Measurements from ENCODE around the genes OR52K2, OR52M1, OR51F1, OR52B6, TRIM22, OR56B1, OR52N2, OR56B4, CNGA4, CAVIN3 and TIMM10B.

DNA sequence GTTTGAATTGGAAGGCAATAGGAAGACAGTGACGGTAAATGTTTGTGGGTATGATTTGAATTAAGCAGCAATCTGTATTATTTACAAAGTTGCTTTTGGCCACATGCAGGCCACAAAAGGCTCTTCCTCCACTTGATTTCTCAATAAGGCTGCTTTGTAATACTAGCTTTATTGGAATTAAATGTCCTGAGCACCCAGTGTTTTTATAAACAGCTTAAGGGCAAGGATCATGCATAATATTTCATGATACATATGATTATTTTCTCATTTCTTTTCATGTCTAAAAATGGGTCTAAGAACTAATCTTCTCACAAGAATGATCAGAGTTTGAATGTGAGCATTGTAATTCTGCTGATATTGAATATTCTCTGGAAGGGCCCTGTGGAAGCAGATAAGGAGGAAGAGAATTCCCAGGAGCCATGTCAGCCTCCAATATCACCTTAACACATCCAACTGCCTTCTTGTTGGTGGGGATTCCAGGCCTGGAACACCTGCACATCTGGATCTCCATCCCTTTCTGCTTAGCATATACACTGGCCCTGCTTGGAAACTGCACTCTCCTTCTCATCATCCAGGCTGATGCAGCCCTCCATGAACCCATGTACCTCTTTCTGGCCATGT, at the start of gene OR52K2:
Gene OR52K2, plus strand, starts transcription at position 375 of the 621 bp plus-strand sequence.
- PRO-cap, 4 experiments: no peak in any of the 4 experiments
- RAMPAGE, long total RNA, 2 experiments: no peak in any of the 2 experiments

- PRO-cap, 4 experiments: no peak in any of the 4 experiments
- RAMPAGE, long total RNA, 2 experiments: no peak in any of the 2 experiments
Measured at GRCh38 chr11:4544826-4545452, at the start of gene OR52M1. OR52M1 (plus strand) TSS chr11:4545191.

DNA sequence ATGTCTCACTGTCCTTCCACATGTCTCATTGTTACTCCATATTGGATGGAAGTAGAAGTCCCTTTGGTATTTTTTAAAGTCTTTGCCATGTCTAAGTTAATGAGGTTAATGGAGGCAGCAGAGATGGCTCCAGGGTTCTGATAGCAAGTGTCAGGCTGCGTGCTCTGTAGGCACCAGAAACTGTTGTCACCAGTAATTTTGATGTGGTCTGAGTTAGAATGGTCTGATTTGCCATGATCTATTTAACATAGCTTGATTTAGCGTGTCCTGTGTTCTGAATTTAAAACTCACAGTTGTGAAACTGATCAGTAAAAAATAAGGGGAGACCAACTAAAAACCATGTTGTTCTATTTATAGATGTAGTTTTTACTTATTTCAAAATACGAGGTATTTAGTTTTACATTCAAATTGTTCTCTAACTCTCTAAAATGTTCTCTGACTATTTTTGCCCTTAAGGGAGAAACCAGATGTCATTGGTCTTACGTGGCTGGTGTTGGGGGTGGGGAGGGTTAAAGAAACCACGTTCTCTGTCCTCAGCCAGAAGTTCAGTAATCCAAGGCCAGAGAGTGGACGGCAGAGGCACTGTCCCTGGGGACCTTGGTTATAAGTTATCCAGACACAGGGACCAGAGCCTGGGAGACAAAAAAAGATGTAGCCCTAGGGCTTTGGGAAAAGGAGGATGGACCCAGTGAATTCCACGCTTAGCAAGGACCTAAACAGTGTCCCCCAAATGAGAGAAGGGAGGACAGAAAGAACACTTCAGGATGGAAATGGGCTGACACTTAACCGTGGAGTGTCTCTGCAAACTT, 849 bp upstream of the OR51E1 start:
- PRO-cap, 4 experiments: no peak in any of the 4 experiments
- RAMPAGE, long total RNA, 2 experiments: no peak in any of the 2 experiments

DNA sequence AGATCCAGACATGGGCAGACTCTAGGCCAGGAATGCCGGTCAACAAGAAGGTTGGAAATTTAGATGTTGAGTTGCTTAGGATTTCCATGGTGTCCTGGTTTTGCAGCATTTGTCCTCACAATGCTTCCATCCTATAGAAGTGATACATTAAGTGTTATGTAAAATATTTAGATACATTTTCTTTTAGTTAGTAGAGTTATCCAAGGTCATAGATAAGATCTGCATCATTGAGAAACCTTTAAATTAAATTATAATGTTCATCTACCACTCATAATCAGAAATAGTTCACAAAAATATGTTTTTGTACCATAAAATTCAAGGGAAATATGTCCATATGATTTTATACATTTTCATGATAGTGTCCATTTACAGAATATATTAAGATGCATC, at the start of gene OR51F1:
Gene OR51F1, minus strand, starts transcription at position 109 of the 390 bp plus-strand sequence.
- PRO-cap, 4 experiments: no peak in any of the 4 experiments
- RAMPAGE, long total RNA, 2 experiments: no peak in any of the 2 experiments

DNA sequence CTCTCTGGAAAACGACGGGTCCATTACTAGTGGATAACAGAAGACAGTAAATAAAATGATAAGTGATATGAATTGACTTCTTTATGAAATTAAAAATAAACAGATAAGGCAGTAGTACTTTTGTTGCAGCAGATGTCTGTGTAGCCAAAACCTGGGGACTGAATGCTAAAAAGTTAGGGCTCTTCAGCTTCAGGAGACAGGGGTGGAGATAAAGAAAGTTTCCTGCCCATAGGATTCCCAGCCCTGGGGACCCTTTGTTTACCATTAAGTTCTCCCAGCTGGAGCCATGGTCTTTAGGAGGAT, 169 bp upstream of the OR51M1 start:
- PRO-cap, 4 experiments: no peak in any of the 4 experiments
- RAMPAGE, long total RNA, 2 experiments: no peak in any of the 2 experiments

- PRO-cap, 4 experiments: no peak in any of the 4 experiments
- RAMPAGE, long total RNA, 2 experiments: no peak in any of the 2 experiments
Measured at GRCh38 chr11:5488730-5489193, 277 bp downstream of the OR52D1 start.

GRCh38 chr11:5580539-5581164, at the start of gene OR52B6:
OR52B6 (plus strand) TSS chr11:5580877.
- PRO-cap, 4 experiments: no peak in any of the 4 experiments
- RAMPAGE, long total RNA, 2 experiments: no peak in any of the 2 experiments

DNA sequence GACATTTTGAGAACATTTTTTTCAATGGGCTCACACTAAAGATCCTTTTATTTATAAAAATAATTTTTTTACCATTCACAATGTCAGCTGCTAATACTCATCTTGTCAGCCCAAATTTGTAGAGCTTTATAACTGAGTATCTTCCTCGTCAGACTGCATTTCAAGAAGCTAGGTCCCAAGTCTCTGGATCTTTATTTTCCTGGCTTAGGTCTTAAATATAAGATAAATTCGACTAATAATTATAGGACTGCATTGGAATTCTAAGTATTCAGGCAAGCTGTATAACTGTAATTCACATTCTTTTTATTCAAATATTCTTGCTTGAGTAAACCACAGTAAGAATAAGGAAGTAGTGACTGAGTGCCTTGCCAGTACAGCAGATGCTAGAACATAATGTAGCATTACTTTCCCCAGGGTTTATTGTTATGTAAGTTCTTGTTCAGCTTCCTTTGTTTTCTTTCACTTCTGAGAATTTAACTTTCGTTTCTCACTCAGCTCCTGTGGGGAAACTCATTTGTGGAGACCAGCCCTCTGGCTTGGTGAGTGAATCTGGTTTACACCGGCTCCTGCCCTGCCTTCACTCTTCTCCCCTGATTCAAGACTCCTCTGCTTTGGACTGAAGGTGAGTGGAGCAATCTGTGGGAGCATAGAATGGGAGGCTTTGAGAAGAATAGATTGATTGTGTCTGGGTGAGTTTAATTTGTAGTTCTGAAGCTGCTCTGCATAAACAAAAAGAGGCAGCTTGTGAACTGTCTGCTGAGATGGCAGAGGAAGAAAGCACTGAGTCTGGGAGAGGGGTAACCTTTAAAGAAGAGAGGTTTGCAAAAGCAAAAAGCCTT, at the start of gene TRIM22:
Gene TRIM22, plus strand, starts transcription at position 513 of the 839 bp plus-strand sequence.
- PRO-cap, 4 experiments: peak in 4 of 4 experiments; most common plus-strand start position 503 of the sequence (in 2); most common minus-strand start position 382 of the sequence (in 4)
- RAMPAGE, long total RNA, 2 experiments: start-site peak on the plus strand in 1 of 2 experiments, centred at position 533 of the sequence, 42 reads per replicate

DNA sequence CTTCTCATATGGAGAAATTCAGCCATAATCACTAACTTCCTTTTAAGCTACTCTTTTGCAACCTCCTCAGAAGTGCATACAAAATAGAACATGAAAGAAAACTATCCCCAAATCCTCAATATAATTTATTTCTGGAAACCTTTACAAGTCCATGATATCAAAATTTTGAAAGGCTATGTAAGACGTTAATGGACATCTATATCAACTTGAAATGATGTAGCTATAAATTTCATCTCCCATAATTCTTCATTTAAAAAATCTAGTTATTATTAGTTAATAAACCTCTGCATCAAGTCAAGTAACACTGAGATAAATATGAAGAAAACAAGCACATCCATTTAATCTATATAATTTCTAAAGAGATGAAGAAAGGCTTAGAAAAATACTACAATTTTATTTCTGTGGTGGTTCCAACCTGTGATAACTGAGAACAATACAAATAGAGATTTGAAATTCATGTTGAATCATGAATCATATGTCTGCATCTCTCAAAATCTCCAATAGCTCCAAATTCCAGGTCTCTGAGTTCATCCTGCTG, at the start of gene OR56B1:
Gene OR56B1, plus strand, starts transcription at position 398 of the 538 bp plus-strand sequence.
- PRO-cap, 4 experiments: no peak in any of the 4 experiments
- RAMPAGE, long total RNA, 2 experiments: no peak in any of the 2 experiments

DNA sequence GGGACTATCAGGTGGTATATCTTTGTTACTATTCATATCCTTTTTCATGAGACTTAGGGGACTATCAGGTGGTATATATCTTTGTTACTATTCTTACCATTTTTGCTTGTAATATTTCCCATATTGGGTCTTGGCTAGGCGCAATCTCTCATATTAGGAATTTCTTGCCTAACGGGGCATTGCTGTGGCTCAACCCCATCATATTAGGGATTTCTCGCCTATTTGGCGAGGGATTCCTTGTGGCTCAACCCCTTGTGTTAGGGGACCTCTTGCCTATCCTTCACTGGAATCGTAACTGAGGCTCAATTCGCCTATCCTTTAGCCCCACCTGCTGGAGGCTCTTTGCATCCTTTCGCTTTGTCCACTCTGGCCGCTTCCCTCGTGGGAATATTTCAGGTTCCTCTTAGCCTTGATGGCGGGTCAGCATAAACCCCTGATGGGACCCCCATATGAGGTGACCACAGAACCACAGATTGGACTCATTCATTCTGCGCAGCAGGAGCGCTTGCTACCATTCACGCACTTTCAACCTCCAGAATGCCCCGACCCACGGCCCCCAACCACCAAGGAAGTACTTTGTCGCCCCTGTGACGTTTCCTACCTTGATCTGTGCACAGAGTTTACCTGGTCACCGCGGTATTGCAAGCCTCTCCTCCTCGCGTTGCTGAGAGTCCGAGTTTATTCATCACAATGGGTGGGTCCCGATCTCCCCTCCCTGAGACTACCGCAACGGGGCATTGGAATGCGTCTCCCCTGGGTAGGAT, at the start of gene OR52N2:
Gene OR52N2, plus strand, starts transcription at position 627 of the 764 bp plus-strand sequence.
- PRO-cap, 4 experiments: no peak in any of the 4 experiments
- RAMPAGE, long total RNA, 2 experiments: no peak in any of the 2 experiments

DNA sequence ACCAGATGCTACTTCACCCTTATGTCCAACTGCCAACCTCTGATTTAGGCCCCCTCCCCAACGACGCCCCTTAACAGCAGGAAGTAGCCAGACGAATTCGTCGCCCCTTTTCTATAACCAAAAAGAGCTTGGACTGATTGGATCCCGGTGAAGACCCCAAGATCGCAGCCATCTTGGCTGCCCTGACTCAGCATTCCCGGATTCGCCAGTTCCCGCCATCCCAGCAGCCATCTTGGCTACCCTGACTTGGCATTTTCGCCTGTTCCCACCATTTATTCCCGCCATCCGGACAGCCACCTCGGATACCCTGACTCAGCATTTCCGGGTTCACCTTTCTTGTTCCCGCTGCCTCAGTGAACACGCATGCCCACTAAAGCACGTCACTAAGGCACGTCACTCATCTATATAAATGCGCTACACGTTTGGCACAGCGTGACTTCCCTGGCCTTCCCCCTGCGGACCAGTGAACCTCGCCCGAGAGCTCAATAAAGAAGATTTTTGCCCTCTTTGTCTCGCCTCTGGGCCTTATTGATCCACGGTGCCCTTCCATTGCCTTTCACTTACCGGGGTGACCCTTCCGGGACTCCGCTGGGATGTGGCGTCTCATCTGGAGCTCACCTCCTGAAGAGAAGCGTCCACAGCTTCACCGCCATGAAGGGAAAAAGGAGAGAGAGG, 4.1 kb upstream of the OR56A3 start:
- PRO-cap, 4 experiments: no peak in any of the 4 experiments
- RAMPAGE, long total RNA, 2 experiments: no peak in any of the 2 experiments

- PRO-cap, 4 experiments: no peak in any of the 4 experiments
- RAMPAGE, long total RNA, 2 experiments: no peak in any of the 2 experiments
Measured at GRCh38 chr11:6107377-6107901, at the start of gene OR56B4. OR56B4 (plus strand) TSS chr11:6107684.

GRCh38 chr11:6185188-6185435, 13.9 kb upstream of the OR52W1 start:
- PRO-cap, 4 experiments: no peak in any of the 4 experiments
- RAMPAGE, long total RNA, 2 experiments: no peak in any of the 2 experiments

DNA sequence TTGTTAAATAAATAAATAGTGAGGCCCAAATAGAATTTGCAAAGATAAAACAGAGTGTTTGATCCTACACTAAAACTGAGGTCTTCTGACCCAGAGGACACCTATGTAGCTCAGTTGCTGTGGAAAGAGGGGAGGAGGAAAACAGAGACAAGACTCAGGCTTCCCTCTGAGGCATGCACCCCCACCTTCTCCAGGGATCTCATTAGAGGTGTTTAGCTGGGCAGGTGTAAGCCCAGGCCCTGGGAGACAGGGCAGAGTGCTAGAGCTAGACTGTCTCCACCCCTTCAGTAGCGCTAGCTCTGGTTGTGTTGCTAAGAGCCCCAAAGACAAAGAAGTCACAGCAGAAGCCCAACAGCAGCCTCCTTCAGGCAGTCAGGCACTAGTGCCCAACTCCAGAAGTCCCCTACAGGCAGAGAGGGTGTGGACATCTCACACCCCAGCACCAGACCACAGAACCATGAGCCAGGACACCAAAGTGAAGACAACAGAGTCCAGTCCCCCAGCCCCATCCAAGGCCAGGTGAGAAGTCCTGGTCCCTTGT, at the start of gene CNGA4:
Gene CNGA4, plus strand, starts transcription at position 340 of the 541 bp plus-strand sequence.
- PRO-cap, 4 experiments: no peak in any of the 4 experiments
- RAMPAGE, long total RNA, 2 experiments: no peak in any of the 2 experiments

DNA sequence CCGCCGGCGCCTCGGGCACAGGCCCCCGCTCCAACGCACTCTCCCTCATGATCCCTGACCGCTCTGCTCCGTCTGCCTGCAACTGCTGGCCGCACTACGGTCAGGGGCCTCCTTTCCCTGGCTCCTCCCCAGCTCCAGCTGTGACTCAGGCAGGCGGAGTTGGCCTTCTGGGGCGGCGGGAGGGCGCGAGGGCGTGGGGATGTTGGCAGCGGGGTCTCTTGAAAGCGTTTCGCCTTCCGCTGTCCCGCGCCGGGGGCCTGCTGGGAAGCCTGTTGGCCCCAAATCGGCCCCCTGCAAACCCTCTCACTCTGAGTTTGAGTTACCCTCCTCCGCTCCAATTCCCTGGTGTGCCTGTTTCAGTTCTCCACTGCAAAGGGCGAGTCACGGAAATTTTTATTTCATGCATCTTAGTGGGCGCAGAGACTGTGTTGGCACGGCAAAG, at the start of gene CAVIN3:
Gene CAVIN3, minus strand, starts transcription at position 74 of the 442 bp plus-strand sequence.
- PRO-cap, 4 experiments: peak in 4 of 4 experiments; most common plus-strand start position 143 of the sequence (in 1); most common minus-strand start position 74 of the sequence (in 4)
- RAMPAGE, long total RNA, 2 experiments: no peak in any of the 2 experiments

- PRO-cap, 4 experiments: peak in 2 of 4 experiments; most common plus-strand start chr11:6437762 (in 2); most common minus-strand start chr11:6437690 (in 2)
- RAMPAGE, long total RNA, 2 experiments: start-site peak on the plus strand in 1 of 2 experiments, at chr11:6437126-6437133 at its widest, 12 reads per replicate; start-site peak on the minus strand in 2 of 2 experiments, at chr11:6437477-6437647 at its widest, 1,465 to 1,491 reads per replicate
Measured at GRCh38 chr11:6437113-6437933, 3.5 kb downstream of the HPX start.

- PRO-cap, 4 experiments: peak in 4 of 4 experiments; most common plus-strand start chr11:6474100 (in 4); most common minus-strand start chr11:6474338 (in 1)
- RAMPAGE, long total RNA, 2 experiments: no peak in any of the 2 experiments
Measured at GRCh38 chr11:6474042-6474661, 411 bp upstream of the TRIM3 start.

DNA sequence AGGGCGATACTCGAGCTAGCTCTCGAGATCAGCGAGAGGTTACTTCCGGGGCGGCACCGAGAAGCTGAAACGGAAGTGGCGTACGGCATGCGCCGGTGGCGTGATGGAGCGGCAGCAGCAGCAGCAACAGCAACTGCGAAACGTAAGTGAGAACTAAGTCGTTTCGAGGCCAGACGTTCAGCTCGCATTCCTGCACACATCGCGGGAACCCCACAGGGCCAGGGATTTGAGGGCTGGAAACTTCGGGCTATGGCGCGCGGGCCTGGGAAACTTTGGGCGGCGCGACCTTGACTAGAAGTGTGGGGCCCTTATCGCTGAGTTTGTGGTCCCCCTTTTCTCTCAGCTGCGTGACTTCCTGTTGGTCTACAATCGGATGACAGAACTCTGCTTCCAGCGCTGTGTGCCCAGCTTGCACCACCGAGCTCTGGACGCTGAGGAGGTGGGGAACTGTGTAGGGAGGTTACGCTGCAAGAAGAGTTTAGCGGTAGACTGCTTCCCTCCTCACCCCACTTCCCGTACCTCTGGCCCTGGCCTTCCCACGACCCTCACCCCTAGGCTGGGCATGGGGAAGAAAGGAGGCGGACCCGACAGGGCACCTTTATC, at the start of gene TIMM10B:
Gene TIMM10B, plus strand, starts transcription at position 88 of the 603 bp plus-strand sequence.
- PRO-cap, 4 experiments: peak in 4 of 4 experiments; most common plus-strand start position 88 of the sequence (in 4)
- RAMPAGE, long total RNA, 2 experiments: start-site peak on the plus strand in 2 of 2 experiments, centred at positions 94 to 100 of the sequence, 219 to 294 reads per replicate

- PRO-cap, 4 experiments: peak in 4 of 4 experiments; most common plus-strand start chr11:6607204 (in 3); most common minus-strand start chr11:6607087 (in 3)
- RAMPAGE, long total RNA, 2 experiments: no peak in any of the 2 experiments
Measured at GRCh38 chr11:6606579-6607950, 3.5 kb downstream of the ILK start.

GRCh38 chr11:6617389-6617970, 1.7 kb downstream of the TPP1 start:
- PRO-cap, 4 experiments: no peak in any of the 4 experiments
- RAMPAGE, long total RNA, 2 experiments: no peak in any of the 2 experiments